Gastrocnemius medialis (tissue), 3 donors: ENCODE measurements around the genes LHFPL5 and SRPK1.

DNA sequence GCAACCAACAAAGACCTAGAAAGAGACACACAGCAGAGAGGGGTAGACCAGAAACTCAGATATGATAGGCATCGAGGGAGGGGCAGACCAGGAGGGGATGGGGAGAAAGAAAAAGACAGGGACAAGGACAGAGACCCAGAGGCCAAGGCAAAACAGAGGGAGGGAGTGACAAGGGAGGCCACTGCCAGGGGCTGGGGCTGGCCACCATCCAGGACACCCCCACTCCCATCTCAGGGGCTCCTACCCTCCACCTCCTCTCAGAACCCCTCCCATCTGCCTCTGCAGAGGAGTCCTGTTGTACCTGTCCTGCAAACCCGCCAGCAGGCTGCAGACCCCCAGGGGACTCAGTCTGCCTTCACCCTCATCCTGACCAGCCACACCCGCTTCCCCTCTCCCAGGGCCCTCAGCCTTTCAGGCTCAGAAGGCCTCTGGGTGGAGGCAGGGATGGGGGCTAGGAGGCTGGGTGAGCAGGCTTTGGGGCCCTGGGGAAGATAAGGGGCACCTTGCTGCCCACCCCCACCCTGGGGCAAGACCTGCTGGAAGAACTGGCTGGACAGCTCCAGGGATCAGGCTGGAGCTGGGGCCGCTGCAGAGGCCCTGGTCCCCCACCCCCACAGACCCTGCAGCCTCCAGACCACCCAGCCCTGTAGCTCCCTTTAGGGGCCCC lies 5.4 kb downstream of the TEAD3 start:
- PRO-cap: no peak
- RAMPAGE, long total RNA, 3 experiments: no peak in any of the 3 experiments

DNA sequence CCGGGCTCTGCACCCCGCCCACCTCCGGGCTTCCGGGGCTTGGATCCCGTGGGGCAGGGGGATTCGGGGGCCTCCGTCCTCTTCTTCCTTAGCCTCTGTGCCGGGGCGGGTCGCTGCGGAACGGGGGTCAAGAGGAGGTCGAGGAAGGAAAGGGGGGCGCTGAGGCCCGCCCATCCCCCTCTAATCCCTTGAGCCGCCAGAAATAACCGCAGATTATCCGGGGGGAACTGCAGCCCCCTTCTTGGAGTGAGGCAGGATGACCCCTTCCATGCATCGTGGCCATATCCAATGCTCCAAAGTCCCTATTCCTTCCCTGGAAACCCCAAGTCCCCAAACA lies 570 bp downstream of the TULP1 start:
- PRO-cap: no peak
- RAMPAGE, long total RNA, 3 experiments: no peak in any of the 3 experiments

- PRO-cap: no peak
- RAMPAGE, long total RNA, 3 experiments: no peak in any of the 3 experiments
Observed at GRCh38 chr6:35523120-35523514, 10.4 kb upstream of the TULP1 start.

DNA sequence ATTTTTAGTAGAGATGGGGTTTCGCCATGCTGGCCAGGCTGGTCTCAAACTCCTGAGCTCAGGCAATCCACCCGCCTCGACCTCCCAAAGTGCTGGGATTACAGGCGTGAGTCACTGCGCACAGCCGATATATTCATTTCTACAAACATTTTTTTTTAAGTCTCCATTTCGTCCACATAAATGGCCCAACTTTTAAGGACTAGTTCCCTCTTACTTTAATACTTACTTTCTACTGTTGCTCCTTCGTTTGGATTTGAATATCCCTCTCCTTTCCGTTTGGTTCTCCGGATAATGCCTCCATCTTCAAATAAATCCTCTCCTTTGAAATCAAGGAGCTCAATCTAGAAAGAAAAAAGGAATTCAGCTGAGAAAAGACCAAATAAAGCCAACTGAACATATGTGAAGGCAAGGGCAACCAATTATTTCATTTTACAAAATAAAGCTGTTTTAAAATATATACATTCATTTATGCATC lies 69.8 kb downstream of the FKBP5 start:
- PRO-cap: no peak
- RAMPAGE, long total RNA, 3 experiments: no peak in any of the 3 experiments

GRCh38 chr6:35686390-35687018 lies 2.2 kb downstream of the FKBP5 start:
- PRO-cap: no peak
- RAMPAGE, long total RNA, 3 experiments: no peak in any of the 3 experiments

DNA sequence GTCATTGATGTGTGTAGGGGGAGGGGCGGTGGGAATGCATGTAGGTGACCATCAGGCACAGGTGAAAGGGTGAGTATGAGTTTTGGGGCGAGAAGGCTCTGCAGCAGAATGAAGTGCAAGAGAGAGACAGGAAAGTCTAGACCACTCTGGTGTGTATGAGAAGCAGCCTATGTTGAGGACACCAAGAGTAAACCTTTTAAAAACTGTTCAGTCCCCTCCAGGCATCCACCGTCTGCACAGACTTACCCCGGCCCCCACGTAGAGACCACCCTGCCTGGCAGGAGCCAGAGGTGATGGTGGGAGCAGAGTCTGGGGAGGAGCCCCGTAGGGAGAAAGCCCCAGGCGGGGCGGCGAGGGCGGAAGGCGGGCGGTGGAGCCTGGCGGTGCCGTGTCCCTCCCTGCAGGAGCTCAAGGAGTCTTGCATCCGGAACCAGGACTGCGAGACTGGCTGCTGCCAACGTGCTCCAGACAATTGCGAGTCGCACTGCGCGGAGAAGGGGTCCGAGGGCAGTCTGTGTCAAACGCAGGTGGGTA lies 5.8 kb downstream of the CLPSL1 start:
- PRO-cap: no peak
- RAMPAGE, long total RNA, 3 experiments: no peak in any of the 3 experiments

GRCh38 chr6:35805188-35805646 lies at the start of gene LHFPL5:
Gene LHFPL5 (plus strand): TSS chr6:35805352.
- PRO-cap: no peak
- RAMPAGE, long total RNA, 3 experiments: no peak in any of the 3 experiments

- PRO-cap: bidirectional peak, plus-strand start at chr6:35921215, minus-strand start at chr6:35921095
- RAMPAGE, long total RNA, 3 experiments: start-site peak on the minus strand in 3 of 3 experiments, at chr6:35921059-35921101 at its widest, 107 to 199 reads per replicate
Observed at GRCh38 chr6:35920499-35921501, at the start of gene SRPK1. Gene SRPK1 (minus strand): TSS chr6:35921098.

- PRO-cap: no peak
- RAMPAGE, long total RNA, 3 experiments: no peak in any of the 3 experiments
Observed at GRCh38 chr6:36099207-36099621, 31.1 kb upstream of the MAPK13 start.

- PRO-cap: bidirectional peak, plus-strand start at chr6:36127775, minus-strand start at chr6:36127652
- RAMPAGE, long total RNA, 3 experiments: no peak in any of the 3 experiments
Observed at GRCh38 chr6:36127492-36127902, 2.8 kb upstream of the MAPK13 start.

DNA sequence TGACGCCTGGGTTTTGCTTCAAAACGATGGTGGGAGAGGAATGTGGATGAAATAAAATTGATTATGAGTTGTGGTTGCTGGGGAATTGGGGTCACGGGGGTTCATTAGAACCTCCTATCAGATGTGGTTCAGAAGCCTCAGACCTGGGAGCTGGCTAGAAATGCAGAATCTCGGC lies 605 bp upstream of the MAPK13 start:
- PRO-cap: no peak
- RAMPAGE, long total RNA, 3 experiments: no peak in any of the 3 experiments

GRCh38 chr6:36200195-36200471 lies 3.6 kb downstream of the BRPF3 start:
- PRO-cap: no peak
- RAMPAGE, long total RNA, 3 experiments: no peak in any of the 3 experiments

DNA sequence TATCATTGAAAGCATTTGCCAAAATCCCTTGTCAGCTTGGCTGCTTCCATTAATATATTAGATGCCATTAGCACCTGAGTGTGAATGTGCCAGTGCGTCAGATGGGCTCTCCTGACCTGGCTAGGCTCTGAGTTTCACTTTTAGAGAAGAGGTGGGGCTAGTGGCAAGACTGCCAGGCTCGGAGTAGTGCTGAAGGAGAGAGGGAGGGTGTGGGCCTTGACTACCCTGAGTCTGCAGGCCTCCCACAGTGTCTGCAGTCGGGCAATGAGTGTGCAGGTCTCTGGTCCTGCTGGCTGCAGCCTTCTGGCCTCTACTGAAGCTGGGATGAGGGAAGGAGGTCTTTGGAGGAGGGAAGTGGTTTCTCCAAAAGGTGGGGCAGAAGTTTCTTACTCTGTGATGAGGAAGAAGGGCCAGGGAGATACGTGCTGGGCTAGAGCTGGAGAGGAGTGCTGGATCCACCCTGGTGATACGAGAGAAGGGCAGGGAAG lies 34.5 kb upstream of the PNPLA1 start:
- PRO-cap: no peak
- RAMPAGE, long total RNA, 3 experiments: no peak in any of the 3 experiments

DNA sequence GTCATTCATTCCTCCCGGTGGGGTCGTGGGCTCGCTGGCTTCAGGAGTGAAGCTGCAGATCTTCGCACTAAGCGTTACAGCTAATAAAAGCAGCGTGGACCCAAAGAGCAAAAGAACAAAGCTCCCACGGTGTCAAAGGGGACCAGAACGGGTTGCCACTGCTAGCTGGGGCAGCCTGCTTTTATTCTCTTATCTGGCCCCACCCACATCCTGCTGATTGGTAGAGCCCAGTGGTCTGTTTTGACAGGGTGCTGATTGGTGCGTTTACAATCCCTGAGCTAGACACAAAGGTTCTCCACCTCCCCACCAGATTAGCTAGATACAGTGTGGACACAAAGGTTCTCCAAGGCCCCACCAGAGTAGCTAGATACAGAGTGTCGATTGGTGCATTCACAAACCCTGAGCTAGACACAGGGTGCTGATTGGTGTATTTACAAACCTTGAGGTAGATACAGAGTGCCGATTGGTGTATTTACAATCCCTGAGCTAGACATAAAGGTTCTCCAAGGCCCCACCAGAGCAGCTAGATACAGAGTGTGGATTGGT lies 23.9 kb downstream of the ETV7 start:
- PRO-cap: no peak
- RAMPAGE, long total RNA, 3 experiments: no peak in any of the 3 experiments

DNA sequence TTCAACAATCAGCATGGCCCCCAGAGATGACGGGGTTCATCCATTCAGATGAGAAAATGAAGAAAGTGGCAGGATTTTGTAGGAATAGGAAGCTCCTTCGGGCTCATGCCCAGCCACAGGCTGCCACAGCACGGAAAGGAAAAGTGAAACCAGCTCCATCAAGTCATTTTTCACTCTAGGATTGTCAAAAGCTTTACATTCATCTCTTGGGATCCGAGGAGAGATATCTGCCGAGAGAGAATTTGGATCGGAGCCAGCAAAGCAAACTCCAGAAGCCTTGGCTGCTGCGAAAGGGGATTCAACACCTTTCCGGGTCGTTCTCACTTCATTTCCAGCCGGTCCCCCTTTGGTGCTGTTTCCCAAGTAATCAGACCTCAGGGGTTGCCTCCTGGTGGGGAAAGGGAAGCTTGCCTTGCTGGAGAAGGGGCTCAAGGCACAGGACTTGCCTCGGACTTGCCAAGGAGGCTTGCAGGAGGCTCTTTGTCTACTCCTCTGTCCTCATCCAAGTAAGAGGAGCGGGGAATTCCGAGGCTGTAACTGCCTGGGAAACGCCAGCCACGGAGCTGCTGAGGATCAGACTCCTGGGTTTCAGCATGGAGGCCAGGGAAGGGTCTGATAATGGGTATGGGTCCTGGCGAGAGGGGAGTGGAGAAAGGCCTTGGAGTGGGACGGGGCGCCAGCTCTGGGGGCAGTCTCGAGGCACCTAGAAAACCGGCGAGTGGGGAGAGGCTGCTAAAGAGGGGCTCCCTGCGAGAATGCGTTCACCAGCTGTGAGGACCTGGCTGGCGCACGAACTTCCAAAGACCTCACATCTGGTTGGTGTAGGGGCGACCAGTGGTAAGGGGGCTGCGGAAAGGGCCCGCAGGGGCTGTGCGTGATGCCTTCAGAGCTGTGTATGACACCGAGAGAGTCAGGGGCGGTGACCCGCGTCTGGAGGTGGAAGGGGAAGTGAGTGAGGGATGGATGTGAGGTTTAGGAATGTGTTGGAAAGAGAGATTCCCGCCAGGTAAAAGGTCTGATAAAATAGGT lies 730 bp downstream of the ETV7 start:
- PRO-cap: no peak
- RAMPAGE, long total RNA, 3 experiments: no peak in any of the 3 experiments

DNA sequence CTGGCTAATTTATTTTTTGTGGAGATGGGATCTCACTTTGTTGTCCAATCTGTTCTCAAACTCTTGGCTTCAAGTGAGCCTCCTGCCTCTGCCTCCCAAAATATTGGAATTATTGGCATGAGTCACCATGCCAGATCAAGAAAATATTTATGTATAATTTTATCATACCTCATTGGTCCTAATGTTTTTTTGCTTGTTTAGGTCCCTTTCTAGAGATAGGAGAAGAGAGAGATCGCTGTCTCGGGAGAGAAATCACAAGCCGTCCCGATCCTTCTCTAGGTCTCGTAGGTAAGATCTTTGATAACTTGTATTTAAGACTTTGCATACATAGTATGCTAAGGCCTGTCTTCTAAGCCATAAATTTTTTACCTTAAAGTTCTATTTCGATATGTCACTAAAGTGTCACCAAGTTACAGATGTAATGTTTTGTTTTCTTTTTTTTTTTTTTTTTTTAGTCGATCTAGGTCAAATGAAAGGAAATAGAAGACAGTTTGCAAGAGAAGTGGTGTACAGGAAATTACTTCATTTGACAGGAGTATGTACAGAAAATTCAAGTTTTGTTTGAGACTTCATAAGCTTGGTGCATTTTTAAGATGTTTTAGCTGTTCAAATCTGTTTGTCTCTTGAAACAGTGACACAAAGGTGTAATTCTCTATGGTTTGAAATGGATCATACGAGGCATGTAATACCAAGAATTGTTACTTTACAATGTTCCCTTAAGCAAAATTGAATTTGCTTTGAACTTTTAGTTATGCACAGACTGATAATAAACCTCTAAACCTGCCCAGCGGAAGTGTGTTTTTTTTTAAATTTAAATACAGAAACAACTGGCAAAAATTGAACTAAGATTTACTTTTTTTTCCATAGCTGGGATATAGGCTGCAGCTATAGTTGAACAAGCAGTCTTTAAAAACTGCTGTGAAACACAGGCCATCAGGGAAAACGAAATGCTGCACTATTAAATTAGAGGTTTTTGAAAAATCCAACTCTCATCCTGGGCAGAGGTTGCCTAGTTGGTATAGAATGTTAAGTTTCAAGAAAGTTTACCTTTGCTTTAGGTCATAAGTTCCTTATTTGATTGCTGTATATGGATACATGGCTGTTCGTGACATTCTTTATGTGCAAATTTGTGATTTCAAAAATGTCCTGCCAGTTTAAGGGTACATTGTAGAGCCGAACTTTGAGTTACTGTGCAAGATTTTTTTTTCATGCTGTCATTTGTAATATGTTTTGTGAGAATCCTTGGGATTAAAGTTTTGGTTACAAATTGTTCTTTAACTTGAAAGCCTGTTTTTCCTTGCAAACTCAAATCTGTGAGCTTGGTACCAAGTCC lies 7.8 kb downstream of the SRSF3 start:
- PRO-cap: no peak
- RAMPAGE, long total RNA, 3 experiments: no peak in any of the 3 experiments

- PRO-cap: no peak
- RAMPAGE, long total RNA, 3 experiments: no peak in any of the 3 experiments
Observed at GRCh38 chr6:36605702-36606560, 11.8 kb downstream of the SRSF3 start.

GRCh38 chr6:36643480-36643926 lies 35.0 kb upstream of the CDKN1A start:
- PRO-cap: no peak
- RAMPAGE, long total RNA, 3 experiments: no peak in any of the 3 experiments

- PRO-cap: no peak
- RAMPAGE, long total RNA, 3 experiments: no peak in any of the 3 experiments
Observed at GRCh38 chr6:36751850-36752412, 54.3 kb downstream of the RAB44 start.

DNA sequence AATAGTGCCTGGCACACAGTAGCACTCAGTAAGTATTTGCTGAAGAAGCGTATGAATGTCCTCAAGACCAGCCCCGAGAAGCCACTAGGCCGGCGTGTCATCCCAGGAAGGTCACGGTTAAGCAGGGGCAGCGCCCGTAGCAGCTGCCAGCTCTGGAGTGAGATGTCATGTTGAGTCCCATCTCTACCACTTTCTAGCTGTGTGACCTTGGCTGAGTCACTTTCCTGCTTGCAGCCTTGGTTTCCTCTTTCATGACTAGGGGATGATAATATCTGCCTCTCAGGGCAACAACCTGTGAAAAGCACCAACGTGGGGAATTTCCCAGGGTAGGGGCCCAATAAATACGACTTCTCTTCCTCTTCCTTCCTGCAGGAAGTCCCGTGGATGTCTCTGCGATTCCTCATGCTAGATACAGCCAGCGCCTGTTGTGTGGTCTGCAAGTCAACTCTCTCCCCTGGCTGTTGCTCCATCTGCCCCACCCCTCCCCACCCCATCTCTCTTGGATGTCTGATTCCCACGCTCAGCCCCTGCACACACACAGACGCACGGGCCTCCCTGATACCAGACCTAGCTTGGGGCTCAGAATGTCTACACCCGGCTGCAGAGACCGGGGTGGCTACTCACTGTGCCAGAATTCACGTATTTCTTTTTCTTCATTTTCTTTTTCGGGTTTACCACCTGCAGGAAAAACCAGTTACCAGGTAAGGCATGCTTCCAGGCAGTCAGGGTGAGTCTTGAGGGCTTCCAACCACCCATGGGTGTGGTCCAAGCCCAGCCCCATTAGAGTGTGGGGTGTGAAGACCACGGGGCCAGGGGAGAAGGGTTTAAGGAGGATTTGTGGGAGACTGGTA lies 58.2 kb downstream of the RAB44 start:
- PRO-cap: no peak
- RAMPAGE, long total RNA, 3 experiments: no peak in any of the 3 experiments